ENCODE results near the gene CHP2.

GRCh38 chr16:23423250-23423910, 29.6 kb downstream of the COG7 start:
- PRO-cap = bidirectional peak, plus-strand start at chr16:23423838, minus-strand start at chr16:23423475

GRCh38 chr16:23464811-23465671, 12.1 kb upstream of the COG7 start:
- PRO-cap = no peak

GRCh38 chr16:23482419-23483462, 27.6 kb downstream of the GGA2 start:
- PRO-cap = no peak

DNA sequence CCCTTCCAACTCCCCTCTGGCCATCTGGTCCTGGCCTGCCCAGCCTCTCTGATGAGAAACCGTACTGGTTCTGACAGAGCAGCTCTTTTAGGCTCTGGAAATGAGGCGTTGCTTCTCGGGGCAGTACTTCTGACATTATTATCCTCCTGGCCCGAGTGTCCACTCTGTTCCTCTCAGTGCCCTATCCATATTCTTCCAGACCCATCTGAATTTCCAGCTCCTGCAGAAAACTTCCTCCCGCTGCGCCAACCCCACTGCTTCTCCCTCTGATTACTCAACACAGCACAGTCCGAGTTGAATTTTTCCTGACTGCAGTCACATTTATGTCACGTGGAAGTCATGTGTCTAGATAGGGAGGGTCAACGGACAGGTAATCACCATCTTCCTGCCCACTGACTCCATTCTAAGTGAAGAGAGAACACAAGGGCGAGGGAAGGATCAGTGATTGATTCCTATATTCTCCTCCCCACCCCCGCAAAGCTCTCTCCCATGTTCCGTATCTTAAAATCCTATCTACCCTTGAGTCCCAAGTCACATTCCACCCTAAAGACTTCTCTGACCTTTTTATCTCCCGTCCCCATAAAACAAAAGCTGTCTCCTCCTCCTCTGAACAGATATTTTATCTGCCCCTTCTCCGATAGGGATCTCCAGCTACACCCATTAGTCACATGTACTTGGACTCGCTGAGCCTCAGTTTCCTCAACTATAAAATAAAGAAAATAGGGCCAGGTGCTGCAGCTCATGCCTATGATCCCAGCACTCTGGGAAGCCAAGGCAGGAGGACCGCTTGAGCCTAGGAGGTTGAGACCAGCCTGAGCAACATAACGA, 13.0 kb downstream of the GGA2 start:
- PRO-cap = unidirectional peak, minus-strand start at position 263 of the sequence

- PRO-cap = no peak
Observed at GRCh38 chr16:23669200-23669830, 9.4 kb upstream of the PLK1 start.

DNA sequence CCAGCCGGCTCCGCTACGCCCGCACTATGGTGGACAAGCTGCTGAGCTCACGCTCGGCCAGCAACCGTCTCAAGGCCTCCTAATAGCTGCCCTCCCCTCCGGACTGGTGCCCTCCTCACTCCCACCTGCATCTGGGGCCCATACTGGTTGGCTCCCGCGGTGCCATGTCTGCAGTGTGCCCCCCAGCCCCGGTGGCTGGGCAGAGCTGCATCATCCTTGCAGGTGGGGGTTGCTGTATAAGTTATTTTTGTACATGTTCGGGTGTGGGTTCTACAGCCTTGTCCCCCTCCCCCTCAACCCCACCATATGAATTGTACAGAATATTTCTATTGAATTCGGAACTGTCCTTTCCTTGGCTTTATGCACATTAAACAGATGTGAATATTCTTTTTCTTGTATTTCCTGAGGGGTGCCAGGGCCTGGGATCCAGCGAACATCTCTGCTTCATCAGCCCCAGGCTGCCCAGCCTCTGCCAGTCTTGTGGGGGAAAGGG, 11.3 kb downstream of the PLK1 start:
- PRO-cap = no peak

DNA sequence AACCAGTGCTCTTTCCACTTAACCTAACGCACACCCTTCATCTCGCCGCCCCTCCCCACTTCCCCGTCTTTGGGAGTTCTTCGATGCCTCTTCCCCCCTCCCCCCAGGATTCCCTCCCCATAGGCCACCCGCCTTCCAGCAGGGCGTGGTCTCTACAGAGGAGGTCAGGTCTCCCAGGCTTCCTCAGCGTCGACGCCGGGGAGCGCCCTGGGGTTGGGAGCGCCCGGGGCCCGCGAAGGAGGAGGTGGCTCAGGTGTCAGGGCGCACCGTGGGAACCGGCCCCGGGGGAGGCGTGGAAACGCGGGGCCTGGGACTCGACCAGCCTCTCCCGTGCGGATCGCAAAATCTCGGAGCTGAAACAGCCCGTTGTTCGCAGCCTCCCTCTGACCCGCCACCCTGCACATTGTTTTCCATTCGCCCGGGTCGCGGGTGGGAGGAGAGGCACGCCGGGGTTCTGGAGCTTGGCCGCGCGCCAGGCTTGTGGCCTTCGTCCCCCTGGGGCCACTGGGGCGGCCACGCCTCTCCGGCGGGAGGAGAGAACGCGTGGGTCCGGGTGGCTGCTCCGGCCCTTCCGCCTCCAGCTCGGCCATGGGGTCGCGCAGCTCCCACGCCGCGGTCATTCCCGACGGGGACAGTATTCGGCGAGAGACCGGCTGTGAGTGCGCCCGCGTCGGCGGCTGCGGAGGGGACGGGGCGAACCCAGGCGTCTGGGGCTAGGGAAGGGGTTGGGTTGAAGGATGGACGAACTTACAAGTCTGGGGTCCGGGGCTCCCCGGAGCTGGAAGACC, at the start of gene CHP2:
Gene CHP2, plus strand, starts transcription at position 565 of the 788 bp plus-strand sequence.
- PRO-cap = no peak

- PRO-cap = no peak
Observed at GRCh38 chr16:23757773-23758220, 3.0 kb downstream of the CHP2 start.

DNA sequence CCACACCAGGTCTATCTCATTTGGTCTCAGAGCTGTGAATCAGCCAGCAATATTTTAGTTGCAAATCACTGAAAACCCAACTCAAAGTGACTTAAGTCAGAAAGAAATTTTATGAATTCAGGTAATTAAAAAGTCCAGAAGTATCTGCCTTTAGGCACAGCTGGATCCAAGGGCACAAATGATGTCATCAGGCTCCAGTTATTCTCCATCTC, 3.3 kb downstream of the CHP2 start:
- PRO-cap = no peak

DNA sequence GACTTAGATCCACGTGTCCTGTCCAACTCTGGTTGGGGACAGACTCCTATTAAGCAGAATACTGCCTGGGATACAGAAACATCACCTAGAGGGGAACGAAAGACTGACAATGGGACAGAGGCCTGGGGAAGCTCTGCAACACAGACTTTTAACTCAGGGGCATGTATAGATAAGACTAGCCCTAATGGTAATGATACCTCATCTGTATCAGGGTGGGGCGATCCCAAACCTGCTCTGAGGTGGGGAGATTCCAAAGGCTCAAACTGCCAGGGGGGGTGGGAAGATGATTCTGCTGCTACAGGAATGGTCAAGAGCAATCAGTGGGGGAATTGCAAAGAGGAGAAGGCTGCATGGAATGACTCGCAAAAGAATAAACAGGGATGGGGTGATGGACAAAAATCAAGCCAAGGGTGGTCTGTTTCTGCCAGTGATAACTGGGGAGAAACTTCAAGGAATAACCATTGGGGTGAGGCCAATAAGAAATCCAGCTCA, 54.9 kb upstream of the SLC5A11 start:
- PRO-cap = no peak

DNA sequence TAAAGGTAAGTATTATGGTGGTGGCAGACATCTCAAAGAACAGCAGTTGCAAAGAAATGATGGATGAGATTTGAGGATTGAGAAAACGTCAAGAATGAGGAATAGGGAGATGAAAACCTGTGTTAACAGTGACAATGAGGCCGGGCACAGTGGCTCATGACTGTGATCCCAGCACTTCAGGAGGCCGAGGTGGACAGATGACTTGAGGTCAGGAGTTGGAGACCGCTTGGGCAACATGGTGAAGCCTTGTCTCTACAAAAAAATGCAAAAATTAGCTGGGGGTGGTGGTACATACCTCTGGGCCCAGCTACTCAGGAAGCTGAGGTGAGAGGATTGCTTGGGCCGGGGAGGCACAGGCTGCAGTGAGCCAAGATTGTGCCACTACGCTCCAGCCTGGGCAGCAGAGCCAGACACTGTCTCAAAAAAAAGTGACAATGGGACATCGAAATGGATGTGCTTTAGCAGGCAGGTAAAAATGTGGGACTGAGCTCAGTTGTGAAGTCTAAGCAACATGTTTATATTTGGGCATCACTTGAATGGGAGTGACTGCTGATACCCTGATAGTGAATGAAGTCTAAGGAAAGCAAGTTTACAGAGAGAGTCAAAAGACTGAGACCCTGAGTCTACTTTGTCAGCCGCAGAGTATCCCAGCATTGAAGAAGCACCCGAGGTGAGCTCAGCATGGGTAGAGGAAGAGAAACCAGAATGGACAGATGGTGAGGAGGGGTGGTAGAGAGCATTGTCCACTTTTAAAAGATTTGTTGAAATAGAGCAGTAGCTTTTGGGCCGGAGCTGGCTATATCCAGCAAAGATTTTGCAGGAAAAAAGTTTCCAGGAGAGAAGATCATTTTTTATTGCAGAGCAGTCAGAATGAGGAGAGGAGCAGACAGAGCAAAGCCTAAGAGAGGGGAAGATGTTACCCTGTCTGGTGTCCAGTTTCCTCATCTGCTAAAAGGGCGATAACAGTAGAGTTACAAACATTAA, 43.3 kb upstream of the SLC5A11 start:
- PRO-cap = no peak

- PRO-cap = no peak
Observed at GRCh38 chr16:24967809-24968490, 47.2 kb downstream of the ARHGAP17 start.

DNA sequence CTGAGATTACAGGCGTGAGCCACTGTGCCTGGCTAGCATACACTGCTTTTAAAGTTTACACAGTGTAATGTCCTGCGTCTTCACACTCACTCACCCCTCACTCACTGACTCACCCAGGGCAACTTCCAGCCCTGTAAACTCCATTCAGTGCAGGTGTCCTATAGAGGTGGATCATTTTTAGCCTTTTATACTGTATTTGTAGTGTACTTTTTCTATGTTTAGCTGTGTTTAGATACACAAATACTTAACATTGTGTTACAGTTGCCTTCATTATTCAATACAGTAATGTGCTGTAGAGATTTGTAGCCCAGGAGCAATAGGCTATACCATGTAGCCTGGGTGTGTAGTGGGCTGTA, 35.2 kb upstream of the ARHGAP17 start:
- PRO-cap = no peak

DNA sequence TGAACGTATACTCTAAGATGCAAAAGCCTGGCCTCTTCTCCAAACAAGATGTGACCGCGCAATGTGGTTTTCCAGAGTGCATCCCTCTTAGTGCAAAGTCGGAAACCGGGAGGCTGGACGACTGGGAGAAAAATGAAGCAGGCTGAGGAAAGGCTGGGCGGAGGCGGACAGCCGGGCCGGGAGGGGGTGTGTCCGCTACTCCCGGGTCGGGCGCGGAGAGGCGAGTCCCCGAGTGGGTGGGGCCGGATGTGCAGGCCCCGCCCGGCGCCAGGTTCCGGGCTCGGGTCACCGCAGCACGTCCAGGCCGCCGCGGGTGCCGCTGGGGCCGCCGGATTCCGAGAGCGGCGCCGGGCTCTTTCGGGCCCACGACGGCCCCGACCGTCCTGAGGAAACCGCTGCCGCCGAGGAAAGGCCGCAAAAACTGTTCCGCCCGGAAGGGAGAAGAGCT, 313 bp downstream of the ZKSCAN2 start:
- PRO-cap = bidirectional peak, plus-strand start at position 302 of the sequence, minus-strand start at position 134 of the sequence

GRCh38 chr16:26614390-26614788, 452.3 kb upstream of the C16orf82 start:
- PRO-cap = no peak

DNA sequence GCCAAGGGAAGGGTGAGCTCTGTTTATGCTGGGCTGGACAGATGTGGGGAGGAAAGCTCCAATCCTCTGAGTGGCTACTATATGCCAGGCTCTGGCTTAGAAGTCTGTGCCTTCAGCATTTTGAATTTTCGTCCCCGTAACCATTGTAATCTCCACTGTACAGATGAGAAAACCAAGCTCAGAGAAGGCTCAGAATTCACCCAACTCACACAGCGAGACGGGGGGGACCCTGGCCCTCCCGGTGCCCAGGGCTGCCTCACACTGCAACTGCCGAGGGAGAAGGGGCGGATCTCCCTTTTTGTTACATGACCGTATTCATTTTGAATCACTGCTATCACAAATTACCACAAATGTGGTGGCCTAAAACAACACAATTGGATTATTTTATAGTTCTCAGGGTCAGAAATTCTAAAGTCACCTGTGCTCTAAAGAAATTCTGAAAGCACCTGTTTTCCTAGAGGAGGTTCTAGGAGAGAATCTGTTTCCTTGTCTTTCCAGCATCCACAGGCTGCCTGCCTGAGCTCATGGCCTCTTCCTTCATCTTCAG, 75.2 kb upstream of the C16orf82 start:
- PRO-cap = no peak

DNA sequence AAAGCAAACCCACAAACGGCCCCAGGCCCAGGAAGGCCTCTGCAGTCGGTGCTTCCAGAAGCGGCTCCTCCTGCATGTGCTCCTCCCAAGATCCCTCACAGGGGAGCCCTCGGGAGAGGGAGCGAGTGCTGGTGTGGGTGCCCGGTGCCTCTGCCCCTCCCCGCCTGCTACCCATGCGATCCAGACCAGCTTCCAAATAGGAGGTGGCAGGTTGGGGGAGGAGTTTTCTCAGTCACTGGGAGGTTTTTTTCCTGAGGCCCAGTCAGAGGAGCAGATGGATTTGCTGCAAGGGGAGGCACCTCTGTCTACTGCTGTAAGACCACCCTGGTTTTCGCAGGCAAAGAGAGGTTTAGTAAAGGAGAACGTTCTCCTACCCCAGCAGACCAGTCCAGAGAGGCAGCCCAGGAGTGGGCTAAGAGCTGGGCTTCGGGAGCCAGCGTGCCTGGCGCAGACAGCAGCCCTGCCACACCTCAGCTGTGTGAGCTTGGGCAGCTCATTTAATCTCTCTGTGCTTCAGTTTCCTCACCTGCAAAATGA, 16.0 kb downstream of the KDM8 start:
- PRO-cap = no peak

GRCh38 chr16:27226511-27226840, 23.1 kb downstream of the KDM8 start:
- PRO-cap = no peak

DNA sequence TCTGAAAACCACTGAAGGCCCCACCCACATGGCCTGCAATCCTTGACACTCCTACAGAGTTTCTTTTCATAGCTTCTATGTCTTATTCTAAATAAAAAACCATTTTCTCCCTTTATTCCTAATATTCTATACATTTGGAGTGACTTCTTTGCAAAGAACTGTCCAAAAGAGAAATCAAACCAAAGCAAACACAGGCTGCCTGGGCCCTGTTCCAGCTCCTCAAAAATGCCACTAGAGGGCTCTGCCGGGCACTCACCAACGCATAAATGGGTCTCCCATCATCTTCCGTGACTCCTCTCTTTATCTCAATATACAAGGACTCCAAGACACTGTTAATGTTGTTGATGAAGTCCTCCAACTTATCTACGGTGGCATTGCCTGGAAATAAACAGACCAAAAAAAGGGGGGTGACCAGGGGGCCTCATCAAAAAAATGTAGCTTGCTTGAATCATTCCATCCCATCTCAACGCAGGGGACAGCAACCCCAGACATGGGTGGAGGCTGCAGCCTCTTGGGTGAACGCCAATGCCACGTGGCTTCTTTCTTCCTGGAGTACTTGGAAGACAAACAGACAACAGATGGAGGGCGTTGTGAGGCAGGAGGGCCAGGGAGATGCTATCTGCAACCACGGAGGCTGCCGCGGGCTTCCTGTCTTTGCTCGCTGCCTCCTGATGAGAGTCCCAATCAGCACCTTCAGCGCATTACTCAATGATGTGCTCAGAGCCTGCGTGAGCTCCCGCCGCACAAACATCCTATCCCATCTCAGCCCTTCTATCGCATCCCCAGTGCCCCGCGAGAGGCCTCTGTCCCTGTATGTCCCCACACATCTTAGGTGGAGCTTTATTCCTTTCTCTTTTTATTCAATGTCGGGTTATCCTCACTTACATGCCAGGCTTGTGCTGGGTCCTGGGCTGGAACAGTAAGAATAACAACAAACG, 31.9 kb downstream of the KDM8 start:
- PRO-cap = unidirectional peak, plus-strand start at position 588 of the sequence

GRCh38 chr16:27285800-27286798, 17.5 kb upstream of the NSMCE1 start:
- PRO-cap = no peak

Data from parotid gland (tissue), 1 donor.